Metastatic Breast Carcinoma in the Brain (tissue), 10 donors: ENCODE data around the gene CD300E.

DNA sequence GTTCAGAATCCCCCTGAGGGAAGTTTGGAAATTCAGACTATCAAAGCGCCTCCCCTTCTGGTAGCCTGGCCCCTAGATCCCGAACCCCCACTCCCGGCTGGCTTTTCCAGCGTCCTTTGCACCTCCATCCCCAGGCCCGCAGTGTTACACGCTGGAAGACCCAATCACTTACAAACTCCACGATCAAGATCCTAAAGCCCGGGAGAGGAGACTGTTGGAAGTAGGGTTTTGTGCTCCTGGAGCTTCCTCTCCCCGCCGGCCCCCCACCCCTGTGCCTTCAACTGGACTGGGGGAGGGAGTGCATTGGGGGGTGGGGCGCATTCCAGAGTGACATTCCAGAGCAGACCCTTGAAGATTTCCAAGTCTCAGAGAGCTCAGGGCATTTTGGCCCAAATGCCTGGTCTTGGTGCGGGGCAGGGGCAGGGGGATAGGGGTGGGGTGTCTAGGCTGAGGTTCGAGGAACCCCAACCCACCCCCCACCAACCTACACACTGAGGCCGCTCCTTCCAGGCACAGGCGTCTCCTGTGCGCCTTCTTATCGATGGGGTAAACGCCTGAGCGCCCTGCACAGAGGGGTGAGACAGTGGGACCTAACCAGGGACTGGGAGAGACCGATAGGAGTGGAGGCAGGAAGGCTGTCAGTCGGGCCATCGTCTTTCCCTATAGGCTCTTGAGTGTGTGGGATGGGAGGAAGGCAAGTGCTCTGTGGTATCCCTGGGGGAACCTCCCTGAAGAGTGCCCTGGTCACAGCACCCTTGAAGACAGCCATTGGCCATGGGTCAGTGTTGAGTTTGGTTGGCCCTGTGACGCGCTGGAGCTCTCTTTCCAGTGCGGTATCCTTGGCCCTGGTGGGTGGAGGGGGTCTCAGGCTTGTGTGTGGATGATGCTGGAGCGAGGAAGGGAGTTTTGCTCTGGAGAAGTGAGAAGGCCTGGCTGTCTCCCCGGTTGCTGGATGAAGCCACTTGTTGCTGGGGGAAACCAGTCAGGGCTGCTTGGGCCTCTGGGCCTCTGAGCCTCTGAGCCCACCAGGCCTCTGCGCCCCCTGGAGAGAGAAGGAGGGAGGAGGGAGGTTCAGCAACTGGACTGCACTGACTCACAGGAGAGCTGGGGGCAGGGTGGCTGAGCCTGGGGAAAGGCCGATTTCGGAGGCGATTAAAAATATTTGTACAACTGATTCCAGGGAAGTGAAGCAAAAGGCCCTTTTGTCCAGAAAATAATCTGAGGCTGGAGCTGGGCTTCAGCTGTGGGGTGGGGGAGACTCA, 1.5 kb downstream of the GPRC5C start:
- PRO-cap, 10 experiments = peak in 6 of 10 experiments; most common plus-strand start position 596 of the sequence (in 1); most common minus-strand start position 678 of the sequence (in 4)

DNA sequence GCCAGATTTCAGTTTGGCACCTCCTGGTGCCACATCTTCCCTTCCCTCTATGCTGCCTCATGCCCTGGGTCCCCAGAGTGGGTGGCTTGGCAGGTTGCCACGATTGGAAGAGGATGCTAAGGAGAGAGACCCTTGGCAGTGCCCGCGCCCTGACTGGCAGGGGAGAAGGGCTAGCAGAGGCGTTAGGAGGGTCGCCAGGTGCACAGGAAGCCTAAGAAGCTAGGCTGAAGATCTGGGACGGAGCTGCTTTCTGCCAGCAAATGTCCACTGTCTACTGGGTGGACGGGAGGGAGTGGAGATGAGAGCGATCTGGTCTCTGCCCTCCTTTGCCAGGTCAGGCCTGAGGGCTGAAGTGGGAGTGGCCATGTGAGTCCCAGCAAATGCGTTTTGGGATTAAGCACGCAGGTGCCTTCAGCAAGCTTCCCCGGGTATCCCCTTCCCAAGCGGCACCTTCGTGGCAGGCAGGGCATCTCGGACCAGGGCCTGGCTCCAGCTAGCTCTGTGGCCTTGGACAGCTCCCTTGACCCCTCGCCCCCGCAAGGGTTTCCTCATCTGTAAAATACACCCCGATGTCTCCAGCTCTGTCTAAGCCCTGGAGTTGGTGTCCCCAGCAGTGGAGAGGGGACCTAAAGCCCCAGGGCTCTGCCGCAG, 13.4 kb upstream of the CD300A start:
- PRO-cap, 10 experiments = peak in 5 of 10 experiments; most common plus-strand start position 379 of the sequence (in 5); most common minus-strand start position 273 of the sequence (in 2)

DNA sequence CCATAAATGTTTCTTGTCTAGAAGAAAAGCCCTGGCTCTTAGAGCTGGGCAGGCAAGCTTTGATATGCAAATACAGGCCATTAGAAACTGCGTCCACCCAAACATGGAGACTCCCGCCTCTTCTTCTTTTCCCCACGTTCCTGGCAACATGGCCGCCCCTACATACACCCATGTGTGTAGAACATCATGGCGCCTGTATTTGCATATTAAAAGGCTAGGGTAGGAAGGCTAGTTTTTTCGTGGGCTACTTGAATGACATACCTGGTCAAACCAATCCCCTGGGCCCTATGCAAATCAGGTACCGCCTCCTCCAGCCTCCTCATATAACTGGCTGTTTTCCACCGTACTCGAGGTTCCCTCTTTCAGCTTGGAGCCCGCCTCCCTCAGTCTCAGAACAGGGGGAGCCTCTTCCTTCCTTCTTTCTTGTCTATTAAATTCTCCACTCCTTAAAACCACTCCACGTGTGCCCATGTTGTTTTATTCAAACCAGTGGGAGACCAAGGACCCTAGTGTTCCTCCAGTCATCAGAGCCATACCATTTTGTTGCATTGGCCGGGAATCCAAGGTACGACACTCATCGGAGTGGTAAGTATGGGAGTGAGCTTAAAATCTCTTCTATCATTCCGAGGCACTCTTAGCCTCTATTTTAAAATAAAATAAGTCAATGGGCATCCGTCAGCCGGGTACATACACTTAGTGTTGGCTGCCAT, 937 bp upstream of the CD300LB start:
- PRO-cap, 10 experiments = peak in 8 of 10 experiments; most common plus-strand start position 386 of the sequence (in 6); most common minus-strand start position 164 of the sequence (in 1)

GRCh38 chr17:74605004-74605921, 13.2 kb upstream of the CD300LD start:
- PRO-cap, 10 experiments = no peak in any of the 10 experiments

GRCh38 chr17:74623427-74624292, at the start of gene CD300E:
Gene CD300E (minus strand): TSS chr17:74623738.
- PRO-cap, 10 experiments = peak in 1 of 10 experiments; most common minus-strand start chr17:74623651 (in 1)

- PRO-cap, 10 experiments = no peak in any of the 10 experiments
Measured at GRCh38 chr17:74670941-74671711, 41.6 kb downstream of the CD300LF start.

DNA sequence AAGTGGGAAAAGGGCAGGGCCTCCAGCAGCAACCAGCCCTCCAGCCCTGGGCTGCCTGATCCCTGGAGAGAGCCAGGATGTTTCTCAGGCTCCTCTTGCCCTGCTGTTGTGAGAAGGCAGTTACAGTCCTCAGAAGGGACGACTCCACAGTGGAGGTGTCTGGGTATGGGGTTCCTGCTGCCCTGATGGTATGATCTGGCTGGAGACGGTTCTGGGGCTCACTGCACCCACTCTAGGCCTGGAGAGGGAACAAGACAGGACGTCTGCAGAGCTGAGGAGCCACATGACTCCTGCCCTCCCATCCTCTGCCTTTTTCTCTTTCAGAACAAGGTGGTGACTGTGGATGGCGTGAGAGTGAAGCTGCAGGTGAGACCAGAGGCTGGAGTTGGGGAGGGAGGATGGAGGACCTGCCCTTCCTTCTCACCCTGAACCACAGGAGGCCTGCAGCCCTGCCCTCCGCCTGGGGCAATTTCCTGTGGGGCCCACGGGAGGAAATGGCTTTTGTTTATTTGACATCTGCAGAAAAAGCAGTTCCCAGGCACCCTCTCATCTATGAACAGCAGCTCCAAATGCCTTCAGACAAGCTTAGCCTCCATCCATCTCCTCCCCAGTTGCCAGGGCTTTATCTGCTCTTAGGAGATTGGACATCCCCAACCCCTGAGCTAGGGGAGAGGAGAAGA, 5.0 kb downstream of the RAB37 start:
- PRO-cap, 10 experiments = no peak in any of the 10 experiments

DNA sequence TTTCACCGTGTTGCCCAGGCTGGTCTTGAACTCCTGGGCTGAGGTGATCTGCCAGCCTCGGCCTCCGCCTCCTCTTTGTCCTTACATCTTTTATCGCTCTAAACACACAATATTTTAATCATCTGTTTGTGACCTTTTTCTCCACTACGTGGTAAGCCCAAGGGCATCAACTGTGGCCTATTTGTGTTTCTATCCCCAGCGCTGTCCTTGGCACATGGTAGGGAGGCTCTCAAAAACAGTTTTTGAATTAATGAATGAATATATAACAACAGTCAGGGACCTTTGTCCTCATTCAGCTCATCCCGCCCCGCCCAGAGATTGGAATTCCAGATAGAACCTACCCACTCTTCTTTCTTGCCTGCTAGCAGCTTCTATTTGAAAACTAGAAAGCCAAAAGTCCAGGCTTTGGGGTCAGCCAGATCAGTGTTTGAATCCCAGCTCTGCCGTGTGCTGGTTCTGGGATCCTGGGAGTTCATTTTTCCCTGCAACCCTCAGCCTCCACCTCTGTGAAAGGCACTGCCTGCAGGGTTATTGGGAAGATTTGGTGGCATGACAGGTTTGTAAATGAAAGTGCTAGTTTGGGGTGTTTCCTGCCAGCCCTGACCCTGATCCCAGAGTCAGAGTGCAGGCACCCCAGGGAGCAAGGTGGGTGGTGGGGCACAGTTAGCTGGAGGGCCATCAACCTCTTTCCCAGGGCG, 4.4 kb downstream of the NHERF1 start:
- PRO-cap, 10 experiments = peak in 1 of 10 experiments; most common plus-strand start position 258 of the sequence (in 1); most common minus-strand start position 77 of the sequence (in 1)

DNA sequence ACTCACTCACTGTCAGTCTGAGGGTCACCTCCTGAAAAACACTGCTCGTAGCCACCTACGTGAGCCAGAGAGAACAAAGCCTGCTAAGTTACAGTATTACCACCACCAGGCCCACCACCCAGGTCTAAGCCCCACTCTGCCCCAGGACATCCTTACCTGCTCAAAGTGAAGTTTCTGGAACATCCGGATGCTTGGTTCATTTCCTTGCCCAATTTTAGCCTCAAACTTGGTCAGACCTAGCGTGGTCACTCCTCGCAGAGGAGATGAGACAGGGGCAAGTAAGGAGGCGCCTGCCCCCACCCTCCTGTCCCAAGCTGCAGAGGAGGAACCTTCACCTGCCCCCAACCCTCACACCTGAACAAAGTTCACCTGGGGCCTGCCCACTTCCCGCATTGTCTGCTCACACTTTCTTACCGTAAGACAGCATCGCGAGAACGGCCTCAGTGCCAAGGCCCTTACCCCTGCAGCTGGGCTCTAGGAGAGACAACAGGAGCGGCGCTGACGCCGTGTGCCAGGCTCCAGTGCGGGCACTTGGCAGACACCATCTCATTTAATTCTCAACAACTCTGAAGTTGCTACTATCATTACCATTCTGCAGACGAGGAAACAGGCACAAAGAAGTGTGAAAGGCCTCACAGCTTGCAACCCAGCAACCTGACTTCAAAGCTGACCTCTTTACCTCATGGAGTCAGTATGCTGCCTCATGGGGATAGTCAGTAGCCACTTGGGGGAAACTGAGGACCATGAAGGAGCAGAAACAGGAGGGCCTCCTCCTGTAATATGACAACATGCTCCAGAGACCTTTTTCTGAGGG, 4.1 kb downstream of the NAT9 start:
- PRO-cap, 10 experiments = peak in 3 of 10 experiments; most common plus-strand start position 312 of the sequence (in 1); most common minus-strand start position 467 of the sequence (in 1)

GRCh38 chr17:74862101-74863068, 2.7 kb upstream of the GRIN2C start:
- PRO-cap, 10 experiments = no peak in any of the 10 experiments

GRCh38 chr17:74874061-74874556, 1.3 kb upstream of the FDXR start:
- PRO-cap, 10 experiments = peak in 2 of 10 experiments; most common minus-strand start chr17:74874219 (in 2)

DNA sequence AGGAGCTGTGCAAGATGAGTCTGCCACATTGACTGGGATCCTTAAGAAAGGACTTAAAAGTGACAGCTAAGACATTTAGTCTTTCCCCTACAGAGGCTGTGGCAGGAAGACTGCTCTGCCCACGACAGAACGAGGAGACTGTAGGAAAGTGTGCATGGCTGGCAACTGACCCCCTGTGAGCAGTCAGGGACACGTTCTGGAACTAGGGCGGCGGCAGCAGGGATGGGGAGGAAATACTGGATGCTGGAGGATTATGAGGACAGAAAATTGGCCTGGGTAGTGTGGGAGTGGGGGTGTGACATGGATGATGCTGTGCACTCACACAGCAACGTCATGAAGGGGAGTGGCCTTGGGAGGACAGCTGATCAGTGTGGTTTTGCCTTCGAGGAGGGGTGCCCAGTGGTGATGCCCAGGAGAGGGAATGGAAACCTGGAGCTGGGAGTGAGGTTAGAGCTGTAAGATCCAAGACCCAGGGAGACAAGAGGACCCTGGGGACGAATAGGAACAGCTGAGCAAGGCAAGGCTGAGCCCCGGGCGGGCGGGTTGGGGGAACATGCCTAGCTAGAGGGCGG, 14.5 kb downstream of the ATP5PD start:
- PRO-cap, 10 experiments = peak in 4 of 10 experiments; most common plus-strand start position 364 of the sequence (in 3); most common minus-strand start position 204 of the sequence (in 1)

- PRO-cap, 10 experiments = peak in 2 of 10 experiments; most common minus-strand start chr17:75089938 (in 1)
Measured at GRCh38 chr17:75089708-75090226, 2.0 kb downstream of the SLC16A5 start.

DNA sequence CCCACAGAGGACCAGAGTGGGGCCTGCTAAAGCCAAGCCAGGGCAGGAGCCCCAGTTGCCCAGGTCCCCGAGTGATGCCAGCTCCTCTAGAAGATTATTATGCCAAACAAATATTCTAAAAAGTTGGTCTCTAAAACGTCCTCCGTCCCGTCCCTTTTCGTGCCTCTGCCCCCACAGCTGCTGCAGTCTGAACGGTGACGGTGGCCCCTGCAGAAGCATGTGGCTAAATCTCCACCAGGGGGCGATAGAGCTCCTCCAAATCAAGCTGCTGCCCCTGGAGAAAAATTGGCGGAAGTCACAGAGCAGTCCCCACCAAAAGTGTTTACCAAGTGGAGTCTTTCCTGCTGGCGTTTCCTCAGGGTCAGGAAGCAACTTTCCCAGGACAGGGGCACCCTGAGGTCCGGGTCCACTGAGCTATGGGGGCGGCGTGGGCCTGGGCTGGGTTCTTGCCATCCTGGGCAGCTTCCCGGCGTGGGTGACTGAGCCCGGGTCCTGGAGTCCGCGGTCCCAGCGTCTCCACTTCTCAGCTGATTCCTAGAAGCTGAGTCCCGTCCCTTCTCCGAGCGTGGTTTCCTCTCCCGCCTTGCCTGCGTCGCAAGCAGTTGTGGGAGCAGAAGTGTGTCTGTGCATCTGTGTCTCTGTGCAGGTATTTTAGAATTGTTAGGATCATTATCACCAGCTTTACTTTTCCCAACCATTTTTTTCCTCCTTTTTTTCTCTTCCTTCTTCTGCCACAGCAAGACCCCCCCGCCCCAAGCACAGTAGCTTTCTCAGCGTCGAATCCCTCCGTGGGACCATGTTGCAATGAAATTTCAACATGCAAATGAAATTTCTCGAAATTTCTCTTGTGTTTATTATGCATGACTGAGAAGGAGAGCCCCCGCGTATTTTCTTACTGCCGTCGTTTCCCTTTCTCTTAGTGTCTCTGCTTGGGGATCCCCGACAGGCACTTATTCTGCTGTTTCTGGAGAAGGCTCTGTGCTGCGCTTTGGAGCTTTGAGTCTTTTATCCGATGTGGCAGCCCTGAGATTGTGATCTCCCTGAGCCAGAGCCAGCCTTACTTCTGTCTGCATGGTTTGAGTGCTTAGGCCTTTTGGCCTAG, 4.6 kb downstream of the ARMC7 start:
- PRO-cap, 10 experiments = peak in 2 of 10 experiments; most common plus-strand start position 278 of the sequence (in 1); most common minus-strand start position 189 of the sequence (in 2)

DNA sequence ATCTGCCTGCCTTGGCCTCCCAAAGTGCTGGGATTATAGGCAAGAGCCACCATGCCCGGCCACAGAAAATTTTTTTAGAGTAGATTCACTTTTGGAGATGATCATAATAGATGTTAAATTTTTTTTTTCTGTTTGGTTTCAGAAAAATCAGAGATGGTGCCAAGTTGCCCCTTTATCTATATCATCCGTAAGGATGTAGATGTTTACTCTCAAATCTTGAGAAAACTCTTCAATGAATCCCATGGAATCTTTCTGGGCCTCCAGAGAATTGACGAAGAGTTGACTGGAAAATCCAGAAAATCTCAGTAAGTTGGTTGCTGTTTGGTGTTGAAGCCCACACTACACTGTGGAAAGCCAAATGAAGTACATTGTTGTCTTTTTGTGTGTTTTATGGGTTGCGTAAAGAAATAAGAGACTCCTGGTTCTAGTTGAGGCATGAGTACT, 4.2 kb downstream of the NUP85 start:
- PRO-cap, 10 experiments = no peak in any of the 10 experiments

- PRO-cap, 10 experiments = peak in 1 of 10 experiments; most common minus-strand start chr17:75228316 (in 1)
Measured at GRCh38 chr17:75228024-75228675, 22.7 kb downstream of the NUP85 start.

DNA sequence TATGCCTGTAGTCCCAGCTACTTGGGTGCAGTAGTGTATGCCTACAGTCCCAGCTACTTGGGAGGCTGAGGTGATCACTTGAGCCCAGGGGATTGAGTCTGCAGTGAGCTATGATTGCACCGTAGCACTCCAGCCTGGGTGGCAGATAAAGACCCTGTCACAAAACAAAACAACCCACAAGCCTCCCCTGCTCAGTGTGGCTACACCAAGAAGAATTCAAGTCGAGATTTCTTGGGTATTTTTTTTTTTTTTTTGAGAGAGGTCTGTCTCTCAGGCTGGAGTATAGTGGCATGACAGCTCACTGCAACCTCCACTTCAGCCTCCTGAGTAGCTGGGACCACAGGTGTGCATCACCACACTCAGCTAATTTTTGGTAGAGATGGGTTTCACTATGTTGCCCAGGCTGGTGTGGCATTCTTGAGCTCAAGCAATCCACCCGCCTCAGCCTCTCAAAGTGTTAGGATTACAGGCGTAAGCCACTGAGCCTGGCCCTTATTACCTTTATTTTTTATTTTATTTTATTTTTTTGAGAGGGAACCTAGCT, 27.3 kb upstream of the SLC25A19 start:
- PRO-cap, 10 experiments = no peak in any of the 10 experiments

DNA sequence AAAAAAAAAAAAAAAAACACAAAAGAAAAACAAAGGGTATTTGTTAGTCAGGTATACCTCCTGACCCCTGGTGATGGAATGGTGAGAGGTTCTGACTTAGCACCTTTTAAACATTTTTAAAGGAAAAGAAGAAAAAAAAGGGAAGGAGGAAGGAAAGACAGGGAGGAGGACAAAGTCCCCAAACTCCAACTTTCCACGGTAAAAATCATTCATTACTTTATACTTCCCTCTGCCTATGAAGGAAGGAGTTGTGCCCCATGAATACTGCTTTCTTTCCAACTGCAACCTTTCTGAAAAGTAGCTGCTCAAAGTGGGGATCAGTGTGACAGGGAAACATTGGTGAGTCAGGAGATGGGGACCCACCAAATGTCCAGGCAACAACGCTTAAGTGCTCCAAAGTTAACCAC, 52.2 kb upstream of the SLC25A19 start:
- PRO-cap, 10 experiments = peak in 1 of 10 experiments; most common minus-strand start position 287 of the sequence (in 1)

- PRO-cap, 10 experiments = no peak in any of the 10 experiments
Measured at GRCh38 chr17:75393136-75393444, 12.4 kb downstream of the GRB2 start.

- PRO-cap, 10 experiments = peak in 10 of 10 experiments; most common plus-strand start chr17:75394031 (in 7); most common minus-strand start chr17:75393759 (in 8)
Measured at GRCh38 chr17:75393462-75394558, 11.7 kb downstream of the GRB2 start.